H1 (cell line): ENCODE results near the genes PWWP4 and PDZD4.

DNA sequence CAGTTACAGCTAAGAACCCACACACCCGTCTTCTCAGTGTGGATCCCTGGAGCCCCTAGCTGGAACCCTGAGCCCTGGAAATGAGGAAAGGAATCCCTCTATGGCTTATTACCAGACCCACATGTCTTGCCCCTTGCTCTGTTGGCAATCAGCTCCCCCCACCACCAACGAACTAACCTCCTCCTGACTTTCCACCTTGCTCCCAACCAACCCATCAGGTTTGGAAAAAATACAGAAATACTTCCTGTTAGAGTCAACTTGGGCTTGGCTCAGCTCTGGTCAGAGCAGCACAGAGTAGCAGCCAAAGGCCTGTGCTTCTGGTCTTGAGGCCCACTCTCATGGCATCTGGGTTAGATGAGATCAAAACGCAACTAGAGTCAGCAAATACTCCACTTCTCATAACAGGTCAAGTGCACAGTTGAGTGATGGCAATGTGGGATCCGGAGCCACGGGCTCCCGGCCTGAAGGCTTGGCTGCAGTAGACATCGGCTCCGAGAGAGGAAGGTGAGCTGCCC is 34.7 kb downstream of the ZNF185 start:
- RRBS: 92% methylated on average over 3 of the region's 8 CpGs
CAGE:
- cytosol, long polyA plus RNA: no peak
- long polyA plus RNA: no peak
- nucleus, long polyA plus RNA: no peak

DNA sequence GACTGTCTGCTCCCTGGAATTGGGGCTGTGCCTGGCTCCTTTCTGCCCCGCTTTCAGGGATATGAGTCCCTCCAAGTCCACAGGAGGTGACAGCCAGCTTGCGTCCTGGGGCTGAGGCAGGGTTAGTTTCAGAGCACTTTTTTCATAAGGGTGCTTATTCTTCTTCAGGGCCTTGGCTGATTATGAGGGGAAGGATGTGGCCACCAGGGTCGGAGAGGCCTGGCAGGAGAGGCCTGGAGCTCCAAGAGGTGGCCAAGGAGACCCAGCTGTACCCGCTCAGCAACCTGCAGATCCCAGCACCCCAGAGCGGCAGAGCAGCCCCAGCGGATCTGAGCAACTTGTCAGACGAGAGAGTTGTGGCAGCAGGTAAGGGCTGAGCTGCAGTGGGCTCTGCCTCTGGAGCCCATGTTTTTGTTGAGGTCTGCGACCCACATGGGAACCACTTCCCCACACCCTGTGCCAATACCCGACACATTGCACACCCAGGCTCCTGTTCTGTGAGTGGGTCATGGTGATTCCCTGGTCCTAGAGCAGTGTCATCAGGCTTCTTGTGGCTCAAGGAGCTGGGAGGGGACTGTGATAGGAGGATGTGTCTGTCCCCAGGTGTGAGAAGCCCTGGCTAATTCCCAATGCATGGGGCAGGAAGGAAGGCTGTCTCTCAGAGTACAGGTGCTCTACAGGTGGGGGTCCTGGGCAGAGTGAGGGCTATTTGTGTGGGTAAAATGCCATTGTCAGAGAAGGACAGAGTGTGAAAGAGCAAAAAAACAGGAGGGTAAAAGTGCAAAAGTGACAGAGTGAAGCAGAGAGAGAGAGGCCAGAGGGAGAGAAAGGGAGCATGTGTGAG is 47.5 kb downstream of the ZNF185 start:
- RRBS: no CpG with 5 or more reads among the region's 9 CpGs
CAGE:
- cytosol, long polyA plus RNA: no peak
- long polyA plus RNA: no peak
- nucleus, long polyA plus RNA: no peak

GRCh38 chrX:152958657-152959309 is 35.1 kb downstream of the PNMA5 start:
- RRBS: 11% methylated on average over 16 of the region's 42 CpGs
CAGE:
- cytosol, long polyA plus RNA: start-site peak on the plus strand at chrX:152958983-152959306, 9 reads
- long polyA plus RNA: no peak
- nucleus, long polyA plus RNA: no peak

DNA sequence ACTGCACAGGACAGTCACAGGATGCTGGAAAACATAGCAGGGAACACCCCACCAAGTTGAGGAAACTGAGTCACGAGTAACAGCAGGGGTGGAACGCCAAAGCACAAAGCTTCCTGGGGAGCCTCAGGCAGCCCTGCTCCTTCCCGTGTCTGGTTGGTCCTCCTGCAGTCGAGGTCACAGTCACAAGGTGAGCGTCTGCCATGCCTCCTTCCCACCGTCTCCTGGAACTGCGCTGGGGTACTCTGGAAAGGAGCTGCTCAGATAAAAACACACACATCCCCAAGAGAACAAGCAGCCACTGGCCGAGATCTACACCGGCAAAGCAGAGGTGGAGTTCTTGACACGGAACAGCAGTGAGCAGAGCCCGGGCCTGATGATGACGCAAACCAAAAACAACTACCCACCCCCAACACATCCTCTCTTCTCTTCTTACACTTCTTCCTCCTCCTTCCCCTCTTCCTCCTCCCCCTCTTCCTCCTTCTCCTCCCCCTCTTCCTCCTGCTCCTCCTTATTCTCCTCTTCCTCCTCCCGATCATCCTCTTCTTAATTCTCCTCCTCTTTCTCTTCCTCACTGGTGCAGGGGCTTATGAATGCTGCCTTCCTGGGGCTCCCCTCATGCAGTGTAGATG is 4.7 kb downstream of the PNMA5 start:
- RRBS: 100% methylated on average over 1 of the region's 13 CpGs
CAGE:
- cytosol, long polyA plus RNA: no peak
- long polyA plus RNA: no peak
- nucleus, long polyA plus RNA: no peak

- RRBS: no CpG with 5 or more reads among the region's 28 CpGs
CAGE:
- cytosol, long polyA plus RNA: no peak
- long polyA plus RNA: no peak
- nucleus, long polyA plus RNA: no peak
Measured at GRCh38 chrX:153265856-153266331, at the start of gene PWWP4. Gene PWWP4, plus strand, starts transcription at chrX:153266152.

GRCh38 chrX:153361577-153362293 is 27.8 kb downstream of the ZNF275 start:
- RRBS: no CpG with 5 or more reads among the region's 2 CpGs
CAGE:
- cytosol, long polyA plus RNA: no peak
- long polyA plus RNA: no peak
- nucleus, long polyA plus RNA: no peak

GRCh38 chrX:153487479-153487994 is 7.2 kb upstream of the BGN start:
- RRBS: no CpG with 5 or more reads among the region's 9 CpGs
CAGE:
- cytosol, long polyA plus RNA: no peak
- long polyA plus RNA: no peak
- nucleus, long polyA plus RNA: no peak

DNA sequence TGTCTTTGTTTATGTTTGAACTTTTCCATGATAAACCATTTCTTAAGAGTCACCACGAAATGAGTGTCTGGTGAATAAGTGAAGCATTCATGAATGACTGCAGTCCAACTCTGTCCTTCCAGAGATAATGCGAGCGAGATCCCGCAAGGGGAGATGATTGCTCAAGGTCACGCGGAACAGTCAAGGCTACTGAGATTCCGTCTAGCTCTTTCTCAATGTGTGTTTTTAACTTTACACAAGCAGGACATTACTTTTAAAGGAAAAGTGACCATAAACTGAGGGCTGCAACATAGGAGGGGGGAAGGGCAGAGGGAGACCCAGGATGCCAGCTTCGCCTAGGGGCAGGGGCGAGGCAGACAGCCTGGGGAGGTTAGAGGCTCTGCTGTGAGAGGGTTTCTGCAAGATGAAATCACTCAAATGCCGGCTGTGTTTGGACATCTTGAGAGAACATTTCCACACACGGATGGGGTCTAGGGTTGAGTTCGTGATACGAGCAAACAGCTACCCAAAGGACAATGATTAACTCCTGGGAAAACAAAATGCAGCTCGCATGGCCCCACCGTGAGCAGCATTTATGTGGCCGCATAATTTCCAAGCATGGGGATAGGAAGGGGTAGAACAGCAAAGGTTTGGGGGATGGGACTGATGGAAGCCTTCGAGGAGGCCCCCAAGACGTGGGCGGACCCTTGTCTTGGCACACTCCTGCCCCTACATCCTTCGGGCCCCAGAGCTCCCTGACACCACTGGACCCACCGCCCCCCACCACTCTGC is 23.9 kb upstream of the CCNQ start:
- RRBS: no CpG with 5 or more reads among the region's 21 CpGs
CAGE:
- cytosol, long polyA plus RNA: no peak
- long polyA plus RNA: no peak
- nucleus, long polyA plus RNA: no peak

DNA sequence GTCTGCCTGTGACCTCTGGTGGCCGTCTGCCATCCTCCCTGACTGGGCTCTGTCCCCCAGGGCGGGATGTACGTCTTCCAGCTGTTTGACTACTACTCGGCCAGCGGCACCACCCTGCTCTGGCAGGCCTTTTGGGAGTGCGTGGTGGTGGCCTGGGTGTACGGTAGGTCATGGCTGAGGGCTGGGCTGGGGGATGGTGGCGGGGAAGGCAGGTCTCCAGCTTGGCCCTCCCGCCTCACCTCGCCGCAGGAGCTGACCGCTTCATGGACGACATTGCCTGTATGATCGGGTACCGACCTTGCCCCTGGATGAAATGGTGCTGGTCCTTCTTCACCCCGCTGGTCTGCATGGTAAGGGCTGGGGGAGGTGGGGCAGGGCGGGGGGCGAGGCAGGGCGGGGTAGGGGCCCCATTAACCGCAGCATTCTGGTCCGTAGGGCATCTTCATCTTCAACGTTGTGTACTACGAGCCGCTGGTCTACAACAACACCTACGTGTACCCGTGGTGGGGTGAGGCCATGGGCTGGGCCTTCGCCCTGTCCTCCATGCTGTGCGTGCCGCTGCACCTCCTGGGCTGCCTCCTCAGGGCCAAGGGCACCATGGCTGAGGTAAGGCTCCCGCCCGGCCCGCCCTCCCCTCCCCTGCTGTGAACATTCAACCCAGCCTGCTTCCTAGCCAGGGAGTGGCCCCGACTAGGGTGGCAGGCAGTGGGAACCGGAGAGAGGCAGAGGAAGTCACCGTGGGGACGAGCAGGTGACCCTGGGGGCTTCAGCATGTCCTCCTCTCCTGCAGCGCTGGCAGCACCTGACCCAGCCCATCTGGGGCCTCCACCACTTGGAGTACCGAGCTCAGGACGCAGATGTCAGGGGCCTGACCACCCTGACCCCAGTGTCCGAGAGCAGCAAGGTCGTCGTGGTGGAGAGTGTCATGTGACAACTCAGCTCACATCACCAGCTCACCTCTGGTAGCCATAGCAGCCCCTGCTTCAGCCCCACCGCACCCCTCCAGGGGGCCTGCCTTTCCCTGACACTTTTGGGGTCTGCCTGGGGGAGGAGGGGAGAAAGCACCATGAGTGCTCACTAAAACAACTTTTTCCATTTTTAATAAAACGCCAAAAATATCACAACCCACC is 6.9 kb downstream of the SLC6A8 start:
- RRBS: no CpG with 5 or more reads among the region's 44 CpGs
CAGE:
- cytosol, long polyA plus RNA: no peak
- long polyA plus RNA: no peak
- nucleus, long polyA plus RNA: no peak

DNA sequence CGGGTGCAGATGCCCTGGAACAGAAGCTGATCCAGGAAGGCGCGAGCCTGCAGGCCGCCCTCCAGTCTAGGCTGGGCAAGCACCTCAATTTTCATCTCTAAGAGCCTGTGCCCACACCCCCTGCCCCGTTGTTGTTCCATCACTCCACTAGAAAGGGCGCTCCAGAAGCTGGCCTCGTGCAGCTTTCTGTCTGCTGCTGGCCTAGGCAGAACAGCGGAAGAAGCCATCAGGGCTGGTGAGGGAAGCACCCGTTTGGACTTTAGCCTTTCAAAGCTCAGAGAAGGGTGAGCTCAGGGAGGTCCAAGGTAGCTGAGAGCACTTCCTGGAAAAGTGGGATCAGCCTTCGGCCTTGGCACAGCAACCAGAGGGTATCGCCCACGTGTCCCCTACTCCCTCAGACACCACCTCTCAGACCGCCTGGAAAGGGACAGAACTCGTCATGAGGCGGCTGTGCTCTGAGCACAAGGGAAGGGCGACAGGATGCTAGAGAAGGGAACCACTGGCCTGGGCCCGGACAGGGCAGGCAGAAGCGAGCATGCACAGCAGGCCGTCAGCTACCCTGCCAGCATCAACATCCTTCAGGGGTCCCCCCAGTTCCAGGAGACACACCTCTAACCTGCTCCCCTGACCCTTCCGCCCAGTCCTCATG is 11.5 kb downstream of the SLC6A8 start:
- RRBS: no CpG with 5 or more reads among the region's 20 CpGs
CAGE:
- cytosol, long polyA plus RNA: no peak
- long polyA plus RNA: no peak
- nucleus, long polyA plus RNA: no peak

GRCh38 chrX:153766103-153766826 is 2.2 kb downstream of the PLXNB3 start:
- RRBS: no CpG with 5 or more reads among the region's 21 CpGs
CAGE:
- cytosol, long polyA plus RNA: no peak
- long polyA plus RNA: no peak
- nucleus, long polyA plus RNA: no peak

- RRBS: 2% methylated on average over 19 of the region's 71 CpGs
CAGE:
- cytosol, long polyA plus RNA: no peak
- long polyA plus RNA: no peak
- nucleus, long polyA plus RNA: no peak
Measured at GRCh38 chrX:153818817-153819814, 11.2 kb downstream of the PDZD4 start.

- RRBS: 1% methylated on average over 29 of the region's 86 CpGs
CAGE:
- cytosol, long polyA plus RNA: no peak
- long polyA plus RNA: no peak
- nucleus, long polyA plus RNA: no peak
Measured at GRCh38 chrX:153829777-153830559, at the start of gene PDZD4. Gene PDZD4, minus strand, starts transcription at chrX:153830544.

- RRBS: no CpG with 5 or more reads among the region's 11 CpGs
CAGE:
- cytosol, long polyA plus RNA: no peak
- long polyA plus RNA: no peak
- nucleus, long polyA plus RNA: no peak
Measured at GRCh38 chrX:153908972-153909512, 4.6 kb downstream of the AVPR2 start.

- RRBS: no CpG with 5 or more reads among the region's 24 CpGs
CAGE:
- cytosol, long polyA plus RNA: no peak
- long polyA plus RNA: no peak
- nucleus, long polyA plus RNA: no peak
Measured at GRCh38 chrX:153935470-153935968, 682 bp upstream of the NAA10 start.

- RRBS: no CpG with 5 or more reads among the region's 20 CpGs
CAGE:
- cytosol, long polyA plus RNA: no peak
- long polyA plus RNA: no peak
- nucleus, long polyA plus RNA: no peak
Measured at GRCh38 chrX:153966216-153966862, 5.3 kb downstream of the HCFC1 start.

- RRBS: no CpG with 5 or more reads among the region's 19 CpGs
CAGE:
- cytosol, long polyA plus RNA: no peak
- long polyA plus RNA: no peak
- nucleus, long polyA plus RNA: no peak
Measured at GRCh38 chrX:153984140-153985001, 11.8 kb downstream of the TMEM187 start.

DNA sequence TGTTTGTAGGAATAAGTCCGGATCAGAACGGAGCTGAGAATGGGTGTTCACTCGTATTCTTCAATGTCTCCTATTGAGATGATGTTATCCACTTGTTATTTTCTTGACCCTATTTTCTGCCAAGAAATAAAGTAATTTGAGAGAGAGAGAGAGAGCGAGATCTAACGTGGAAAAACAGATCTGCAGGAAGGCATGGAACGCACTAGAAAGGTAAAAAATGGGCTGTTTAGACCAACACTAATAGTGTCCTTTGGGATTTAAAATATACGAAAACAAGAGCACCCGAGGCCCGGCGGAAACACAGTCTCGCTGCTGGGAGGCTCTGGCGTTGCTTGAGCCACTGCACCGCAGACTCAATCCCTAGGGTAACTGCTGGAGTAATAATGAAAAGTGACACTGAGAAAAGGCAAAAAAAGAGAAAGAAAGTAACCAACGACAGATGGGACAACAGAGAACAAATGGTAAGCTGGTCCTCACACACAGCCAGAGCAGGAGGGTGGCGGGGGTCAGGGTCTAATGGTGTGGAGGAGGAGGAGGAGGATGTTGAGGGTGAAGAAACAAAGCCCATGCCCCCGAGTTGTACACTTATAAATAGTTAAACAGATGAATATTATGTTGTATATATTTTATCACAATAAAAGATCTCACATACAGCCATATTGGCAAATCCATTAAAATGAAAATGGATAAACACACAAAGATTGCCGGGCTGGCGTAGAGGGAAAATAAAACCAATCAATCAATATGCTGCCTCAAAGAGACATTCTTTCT is 15.4 kb downstream of the IRAK1 start:
- RRBS: no CpG with 5 or more reads among the region's 18 CpGs
CAGE:
- cytosol, long polyA plus RNA: no peak
- long polyA plus RNA: no peak
- nucleus, long polyA plus RNA: no peak

DNA sequence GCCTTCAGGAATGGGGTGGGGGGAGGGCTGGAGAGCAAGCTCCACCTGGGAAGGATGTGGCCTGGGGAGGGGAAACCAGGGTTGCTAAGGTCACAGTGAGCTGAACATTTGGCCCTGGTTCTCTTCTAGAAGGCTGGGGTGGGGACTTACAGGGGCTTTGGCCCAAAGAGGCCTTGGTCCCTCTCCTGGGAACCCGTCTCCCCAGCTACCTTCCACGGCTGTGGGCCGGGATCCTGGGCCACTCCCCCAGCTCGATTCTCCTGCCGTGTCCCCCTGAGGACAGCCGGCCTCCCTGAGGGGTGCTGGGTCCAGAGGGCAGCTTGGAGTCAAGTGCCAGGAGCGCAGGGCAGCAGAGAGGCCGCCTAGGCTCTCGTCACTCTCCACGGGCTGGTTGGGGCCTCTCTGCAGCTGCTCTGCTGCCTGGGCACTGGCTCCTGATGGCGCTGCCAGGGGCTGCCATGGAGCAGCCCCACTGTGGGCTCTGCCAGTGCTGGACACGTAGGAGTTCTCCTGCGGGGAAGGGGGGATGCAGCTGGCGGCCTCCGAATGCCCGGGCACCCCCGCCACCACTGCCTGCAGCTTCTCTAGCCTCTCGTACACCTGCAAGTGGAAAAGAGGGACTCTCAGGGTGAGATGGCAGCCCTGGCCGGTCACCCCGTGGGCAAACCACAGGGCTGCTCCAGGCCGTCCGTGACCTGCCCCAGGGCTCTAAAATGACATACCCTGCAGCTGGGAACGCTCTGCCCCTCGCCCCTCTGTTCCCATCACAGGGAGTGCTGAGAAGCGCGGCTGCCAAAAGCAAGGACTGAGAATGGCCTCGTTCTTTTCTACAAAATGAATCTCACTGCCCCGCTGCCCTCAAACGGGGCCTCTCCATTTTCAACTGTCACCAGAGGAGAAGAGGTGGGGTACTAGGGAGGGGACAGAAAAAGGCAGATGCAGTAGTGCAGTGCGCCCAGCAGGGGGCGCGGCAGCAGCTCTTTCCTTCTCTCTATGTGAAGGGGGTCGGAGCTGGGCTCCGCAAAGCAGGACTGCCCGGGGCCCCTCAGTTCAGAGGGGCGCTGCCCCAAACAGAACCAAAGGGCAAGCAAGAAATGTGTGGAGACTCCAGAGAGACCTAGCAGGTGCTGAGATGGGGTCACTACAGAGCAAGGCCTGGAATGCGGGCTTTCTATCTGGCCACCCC is 6.5 kb downstream of the IRAK1 start:
- RRBS: 74% methylated on average over 4 of the region's 37 CpGs
CAGE:
- cytosol, long polyA plus RNA: no peak
- long polyA plus RNA: no peak
- nucleus, long polyA plus RNA: no peak

DNA sequence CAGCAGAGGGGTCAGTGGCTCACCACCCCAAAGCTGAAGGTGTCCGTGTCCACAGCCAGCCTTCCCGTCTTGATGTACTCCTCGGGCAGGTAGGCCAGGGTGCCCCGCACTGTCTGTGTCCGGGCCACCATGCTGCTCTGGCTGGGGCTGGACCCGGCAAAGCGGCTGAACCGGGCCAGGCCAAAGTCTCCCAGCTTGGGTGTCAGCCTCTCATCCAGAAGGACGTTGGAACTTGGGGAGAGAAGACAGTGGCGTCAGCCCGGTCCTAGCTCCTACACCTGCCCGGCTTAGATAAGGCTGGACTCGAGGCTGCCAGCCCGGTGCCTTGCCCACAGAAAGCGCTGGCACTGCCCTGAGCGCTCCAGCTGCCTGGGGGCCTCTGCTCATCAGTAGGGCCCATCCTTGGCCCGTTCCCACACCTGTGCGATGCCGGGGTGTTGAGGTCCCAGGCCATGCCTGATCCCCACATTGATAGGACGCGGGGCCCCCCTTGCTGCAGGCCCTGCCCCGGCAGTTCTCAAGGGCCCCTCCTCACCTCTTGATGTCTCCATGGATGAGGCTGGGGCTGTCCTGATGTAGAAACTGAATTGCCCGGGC is 3.2 kb downstream of the IRAK1 start:
- RRBS: over 99% methylated on average over 8 of the region's 23 CpGs
CAGE:
- cytosol, long polyA plus RNA: no peak
- long polyA plus RNA: no peak
- nucleus, long polyA plus RNA: no peak